ENCODE results near the genes C1orf226 and RGS4.

DNA sequence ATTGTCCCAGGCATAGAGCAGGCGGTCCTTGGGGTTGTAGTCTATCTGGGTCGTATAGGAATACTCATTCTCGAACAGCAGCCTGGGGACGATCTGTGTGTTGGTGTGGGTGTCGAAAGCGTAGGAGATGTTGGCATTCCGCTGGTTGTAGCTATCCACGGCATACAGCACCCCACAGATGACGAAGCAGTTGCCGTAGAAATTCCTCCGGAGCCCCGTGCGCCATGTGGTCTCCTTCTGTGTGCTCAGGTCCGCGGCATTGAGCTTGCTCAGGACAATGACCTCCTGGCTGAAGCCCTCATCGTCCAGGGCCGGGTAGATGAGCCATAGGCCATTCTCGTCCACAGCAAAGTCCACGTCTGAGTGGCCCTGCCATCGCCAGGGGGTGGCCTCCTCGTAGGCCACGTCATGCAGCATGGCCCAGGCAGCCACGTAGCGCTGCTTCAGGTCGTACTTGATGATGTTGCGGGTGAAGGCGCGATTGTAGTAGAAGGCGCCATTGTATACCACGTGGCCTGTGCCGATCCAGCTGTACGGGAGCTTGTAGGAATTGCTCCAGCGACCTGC is 39.9 kb downstream of the OLFML2B start:
- PRO-cap: no peak

DNA sequence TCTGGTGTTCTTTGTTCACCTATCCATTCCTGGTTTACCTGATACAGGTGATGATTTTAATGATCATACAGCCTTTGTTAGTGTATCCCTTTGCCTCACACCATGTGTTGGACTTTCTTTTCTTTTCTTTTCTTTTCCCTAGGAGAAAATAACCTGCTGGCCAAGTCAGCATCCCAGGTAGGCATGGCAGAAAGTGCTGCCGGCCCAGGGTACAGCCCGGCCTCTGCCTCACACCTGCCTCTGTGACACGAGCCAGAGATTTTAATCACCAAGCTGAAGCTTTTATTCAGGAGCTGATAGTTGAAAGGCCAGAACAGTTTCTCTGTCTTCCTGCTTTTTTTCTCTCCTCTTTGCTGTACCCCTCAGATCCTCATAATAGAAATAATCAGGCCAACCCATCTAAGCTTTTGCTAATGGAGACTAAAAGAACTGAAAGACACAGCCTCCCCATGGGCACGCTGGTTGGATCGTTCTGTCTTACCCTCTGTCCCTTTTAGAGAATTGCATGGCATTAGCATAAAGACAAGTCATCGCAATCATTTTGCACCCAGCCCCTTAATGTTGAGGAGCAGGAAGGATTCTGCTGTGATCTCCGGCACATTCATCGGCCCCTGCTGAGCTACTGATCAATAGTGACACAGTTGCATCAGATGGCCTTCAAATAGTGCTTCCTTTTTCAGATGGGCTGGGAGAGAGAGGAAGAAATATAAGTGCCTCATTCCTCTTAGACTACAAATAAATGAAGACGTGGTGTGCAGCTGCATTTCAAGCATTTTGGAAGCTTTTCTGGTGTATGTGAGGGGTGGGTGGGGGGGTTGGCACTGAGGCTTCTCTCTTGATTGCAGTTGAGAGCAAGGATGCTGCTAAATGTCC is 75.2 kb downstream of the NOS1AP start:
- PRO-cap: bidirectional peak, plus-strand start at position 539 of the sequence, minus-strand start at position 503 of the sequence; bidirectional peak, plus-strand start at position 672 of the sequence, minus-strand start at position 624 of the sequence

DNA sequence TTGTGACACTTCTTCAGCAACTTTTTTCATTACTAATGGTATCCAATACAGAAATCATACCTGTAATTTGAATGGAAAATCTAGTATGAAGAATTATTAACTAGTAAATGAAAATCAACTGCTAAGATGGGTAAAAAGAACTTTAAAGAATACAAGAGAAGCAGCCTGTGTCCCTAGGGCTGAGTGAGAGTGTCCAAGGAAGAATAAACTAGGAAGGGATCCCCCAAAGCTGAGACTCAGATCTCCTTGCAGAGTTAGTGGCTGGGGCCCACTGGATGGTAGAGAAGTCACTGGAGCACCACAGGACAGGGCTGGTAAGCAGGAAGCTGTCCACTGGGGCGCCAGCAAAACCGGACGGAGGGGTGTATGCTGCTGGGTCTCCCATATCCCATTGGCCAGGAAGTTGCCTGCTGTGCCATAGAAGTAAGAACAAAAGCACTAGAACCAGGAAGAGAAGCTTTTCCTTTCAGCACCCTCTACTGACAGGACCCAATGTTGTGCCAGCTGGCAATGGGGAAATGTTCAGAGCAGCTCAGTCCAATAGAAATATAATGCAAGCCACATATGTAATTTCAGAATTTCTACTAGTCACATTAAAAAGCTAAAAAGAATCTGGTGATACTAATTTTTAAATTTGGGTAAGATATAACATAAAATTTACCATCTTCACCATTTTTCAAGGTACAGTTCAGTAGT is 146.6 kb downstream of the SPATA46 start:
- PRO-cap: no peak

GRCh38 chr1:162363869-162364191 is 12.8 kb downstream of the SPATA46 start:
- PRO-cap: no peak

DNA sequence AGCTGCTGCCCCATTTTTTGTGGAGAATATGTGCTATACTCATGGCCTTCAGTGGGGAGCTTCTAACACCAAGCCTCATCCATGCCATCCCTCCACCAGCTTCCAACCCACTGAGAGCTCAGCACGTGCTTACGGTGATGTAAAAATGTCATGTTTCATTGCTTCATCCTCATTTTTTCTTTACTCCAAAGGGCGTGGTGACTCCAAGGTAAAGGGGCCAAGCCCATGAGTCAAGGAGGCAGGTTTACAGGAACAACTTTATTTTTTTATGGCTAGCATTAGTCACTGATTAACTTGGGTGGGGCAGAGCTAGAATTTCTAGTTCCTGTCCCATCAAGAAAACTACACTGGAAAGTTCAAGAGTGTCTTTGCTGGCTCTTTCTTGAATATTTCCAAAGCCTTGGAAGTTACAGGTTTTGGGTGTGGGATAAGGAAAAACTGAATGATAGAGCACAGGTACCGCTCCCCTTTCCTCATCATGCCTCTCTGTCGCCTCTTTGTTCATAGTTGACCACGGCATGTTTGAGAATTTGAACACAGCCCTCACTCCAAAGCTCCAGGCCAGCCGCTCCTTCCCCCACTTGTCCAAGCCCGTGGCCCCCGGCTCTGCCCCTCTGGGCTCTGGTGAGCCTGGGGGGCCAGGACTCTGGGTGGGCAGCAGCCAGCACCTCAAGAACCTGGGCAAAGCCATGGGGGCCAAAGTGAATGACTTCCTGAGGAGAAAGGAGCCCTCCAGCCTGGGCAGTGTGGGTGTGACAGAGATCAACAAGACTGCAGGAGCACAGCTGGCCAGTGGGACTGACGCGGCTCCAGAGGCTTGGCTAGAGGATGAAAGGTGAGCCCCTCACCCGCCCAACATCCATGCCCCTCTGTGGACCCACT is at the start of gene C1orf226:
TSS of gene C1orf226 (plus strand) at position 345 of the 882 bp plus-strand sequence.
- PRO-cap: no peak

- PRO-cap: no peak
Observed at GRCh38 chr1:162388540-162388977, 7.0 kb downstream of the C1orf226 start.

- PRO-cap: bidirectional peak, plus-strand start at chr1:162498245, minus-strand start at chr1:162498213
Observed at GRCh38 chr1:162497931-162498764, 530 bp downstream of the UHMK1 start.

DNA sequence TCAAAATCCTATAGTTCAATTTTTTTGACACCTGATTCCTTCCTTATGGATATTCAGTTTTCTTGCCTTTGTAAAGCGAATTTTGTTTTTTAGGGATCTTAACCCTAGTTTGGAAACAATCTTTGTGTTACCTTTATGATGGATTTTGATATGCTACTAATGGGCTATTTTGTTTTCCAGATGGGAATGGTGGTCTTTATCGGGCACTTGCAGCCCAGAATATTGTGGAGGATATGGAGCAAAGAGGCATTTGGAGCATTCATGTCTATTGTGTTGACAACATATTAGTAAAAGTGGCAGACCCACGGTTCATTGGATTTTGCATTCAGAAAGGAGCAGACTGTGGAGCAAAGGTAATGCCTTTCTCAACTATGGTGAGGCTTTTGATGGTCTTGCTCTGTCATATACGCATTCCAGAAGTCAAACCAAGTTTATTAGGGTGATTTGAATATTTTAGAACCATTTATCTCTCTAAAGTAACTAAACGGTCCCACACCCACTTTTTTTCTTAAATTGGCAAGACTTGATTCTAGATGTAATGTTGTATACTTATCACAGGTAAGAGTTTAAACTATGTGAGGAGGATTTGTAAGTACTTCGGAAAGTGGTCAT is 19.7 kb downstream of the UAP1 start:
- PRO-cap: no peak

DNA sequence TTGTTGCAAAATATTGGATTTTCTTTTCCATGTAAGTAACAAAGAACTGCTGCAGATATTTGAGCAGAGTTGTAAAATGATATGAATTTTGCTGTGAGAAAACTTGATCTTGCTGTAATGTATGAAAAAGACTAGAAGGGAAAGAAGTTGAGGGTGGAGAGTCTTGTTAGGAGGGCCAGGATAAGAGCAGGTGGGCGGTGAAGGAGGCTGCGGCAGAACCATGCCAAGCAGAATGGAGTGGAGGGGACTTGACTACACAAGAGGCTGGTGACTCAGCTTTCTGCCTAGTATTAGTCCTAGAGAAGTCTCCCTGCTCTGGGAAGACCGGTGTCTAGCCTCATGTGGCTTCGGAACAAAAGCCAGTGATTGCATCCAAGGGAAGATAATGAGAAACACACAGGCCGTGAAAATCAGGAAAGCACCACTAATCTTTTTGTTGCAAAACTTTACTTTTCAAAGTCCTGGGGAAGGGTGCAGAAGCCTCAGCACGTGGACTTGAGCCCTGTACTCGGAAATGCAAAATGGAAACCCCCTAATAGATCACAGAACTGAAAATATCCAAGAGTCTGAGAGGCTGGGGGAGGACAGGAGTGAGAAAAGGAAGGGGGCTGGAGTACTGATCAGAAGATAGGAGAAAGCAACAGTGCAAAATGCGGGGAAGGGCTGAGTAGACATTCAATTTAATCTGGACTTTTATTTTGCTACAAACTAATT is 31.3 kb downstream of the DDR2 start:
- PRO-cap: no peak

- PRO-cap: no peak
Observed at GRCh38 chr1:162771983-162772454, 18.5 kb upstream of the HSD17B7 start.

DNA sequence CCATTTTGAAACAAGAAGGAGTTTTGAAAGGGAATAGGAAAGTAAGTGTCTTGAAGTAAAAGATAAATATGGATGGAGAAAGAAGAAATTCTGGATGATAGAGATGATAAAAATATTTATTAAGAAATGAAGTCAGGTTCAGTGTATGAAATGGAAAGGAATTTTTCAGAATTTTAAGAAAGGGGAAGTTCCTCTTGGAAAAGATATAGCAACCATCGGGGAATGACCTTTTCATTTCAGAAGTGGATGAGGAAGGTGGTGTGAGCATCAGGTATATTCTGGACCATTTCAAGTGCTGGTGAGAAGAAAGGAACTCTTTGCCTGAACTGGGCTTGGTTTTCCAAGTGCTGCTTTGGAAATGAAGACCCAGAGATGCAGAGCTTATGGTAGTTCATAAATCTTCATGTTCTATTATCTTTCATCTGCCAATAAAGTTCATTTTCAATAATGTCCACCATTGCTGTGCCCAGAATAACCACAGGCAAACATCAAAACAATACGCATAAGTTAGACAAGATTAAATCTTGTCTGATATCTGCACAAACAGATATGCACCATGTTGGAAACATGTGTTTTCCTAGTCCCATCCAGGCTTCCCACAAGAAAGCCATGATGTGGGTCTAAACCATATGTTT is 6.8 kb upstream of the HSD17B7 start:
- PRO-cap: no peak

DNA sequence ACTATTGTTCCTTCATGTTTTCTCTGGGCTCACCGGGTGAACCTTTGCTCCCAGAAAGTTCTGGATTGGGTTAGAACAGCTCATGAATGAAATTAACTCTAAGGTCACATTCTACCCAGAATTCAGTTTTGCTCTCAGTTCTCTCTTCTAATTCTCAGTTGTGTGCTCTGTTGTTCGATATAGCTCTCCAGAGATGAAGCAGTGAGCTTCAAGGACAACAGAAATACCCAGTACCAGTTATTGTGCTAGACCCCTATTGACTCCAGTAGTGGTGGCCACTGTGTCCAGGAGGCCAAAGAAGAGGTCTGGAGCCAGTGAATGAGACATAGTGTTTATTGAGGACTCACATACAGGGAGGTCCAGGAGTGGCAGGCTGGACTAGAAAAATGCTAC is 26.8 kb downstream of the CCDC190 start:
- PRO-cap: no peak

- PRO-cap: bidirectional peak, plus-strand start at chr1:163069361, minus-strand start at chr1:163069246
Observed at GRCh38 chr1:163069109-163069580, at the start of gene RGS4. Gene RGS4 (plus strand): TSS chr1:163069361.

- PRO-cap: no peak
Observed at GRCh38 chr1:163166688-163167057, 36.0 kb downstream of the RGS5 start.

DNA sequence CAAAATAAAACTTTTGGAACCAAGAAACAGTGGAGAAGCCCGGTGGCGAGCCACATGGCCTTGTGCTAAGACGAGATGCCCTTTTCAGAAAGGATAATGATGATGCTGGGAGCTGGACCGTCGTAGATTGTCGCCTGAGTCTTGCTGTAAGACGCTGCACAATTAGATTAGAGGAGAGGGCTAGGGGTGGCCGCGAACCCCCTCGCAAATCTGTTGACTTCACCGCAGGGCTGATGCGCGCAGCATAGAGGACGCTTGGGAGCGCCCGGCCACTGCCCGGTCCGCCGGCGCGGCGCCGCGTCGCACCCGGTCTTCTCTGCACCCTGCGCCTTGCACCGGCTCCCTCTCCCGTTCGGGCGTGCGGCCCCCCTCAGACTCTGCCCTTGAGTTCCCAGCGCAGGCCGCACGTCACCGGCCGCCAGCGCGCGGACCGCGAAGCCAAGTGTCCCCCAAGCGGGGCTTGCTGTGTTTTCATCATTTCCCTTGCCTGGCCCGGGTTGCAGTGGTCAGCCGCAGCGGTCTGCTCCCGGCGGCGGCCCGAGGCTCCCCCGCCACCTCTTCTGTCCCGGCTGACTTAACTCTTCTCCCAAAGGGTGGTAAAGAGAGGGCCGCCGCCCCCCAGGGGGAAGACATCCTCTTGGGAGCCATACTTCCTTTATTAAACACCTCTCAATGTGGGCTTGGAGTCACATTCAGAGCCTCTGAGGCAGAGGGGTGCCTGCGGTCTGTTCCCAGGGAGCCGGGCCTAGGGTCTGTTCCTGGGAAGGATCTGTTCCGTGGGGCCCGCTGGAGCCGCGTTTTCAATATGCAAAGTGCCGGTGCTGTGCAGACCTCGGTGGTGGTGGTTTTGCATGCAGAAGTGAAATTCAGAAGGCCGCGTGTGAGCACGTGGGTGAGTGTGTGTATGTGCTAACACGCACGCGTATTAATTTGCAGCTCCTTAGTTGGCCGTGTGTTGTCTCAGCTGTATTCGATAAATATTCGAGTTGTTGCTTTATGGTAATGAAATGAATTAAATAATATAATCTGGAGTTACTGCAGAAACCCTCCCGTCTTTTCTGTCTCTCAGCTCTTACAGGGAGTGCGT is 17.5 kb downstream of the PBX1 start:
- PRO-cap: bidirectional peak, plus-strand start at position 245 of the sequence, minus-strand start at position 135 of the sequence; bidirectional peak, plus-strand start at position 373 of the sequence, minus-strand start at position 318 of the sequence; bidirectional peak, plus-strand start at position 478 of the sequence, minus-strand start at position 444 of the sequence; unidirectional peak, minus-strand start at position 807 of the sequence

- PRO-cap: no peak
Observed at GRCh38 chr1:164598218-164599233, 39.5 kb downstream of the PBX1 start.

- PRO-cap: no peak
Observed at GRCh38 chr1:164644576-164645738, 86.0 kb downstream of the PBX1 start.

DNA sequence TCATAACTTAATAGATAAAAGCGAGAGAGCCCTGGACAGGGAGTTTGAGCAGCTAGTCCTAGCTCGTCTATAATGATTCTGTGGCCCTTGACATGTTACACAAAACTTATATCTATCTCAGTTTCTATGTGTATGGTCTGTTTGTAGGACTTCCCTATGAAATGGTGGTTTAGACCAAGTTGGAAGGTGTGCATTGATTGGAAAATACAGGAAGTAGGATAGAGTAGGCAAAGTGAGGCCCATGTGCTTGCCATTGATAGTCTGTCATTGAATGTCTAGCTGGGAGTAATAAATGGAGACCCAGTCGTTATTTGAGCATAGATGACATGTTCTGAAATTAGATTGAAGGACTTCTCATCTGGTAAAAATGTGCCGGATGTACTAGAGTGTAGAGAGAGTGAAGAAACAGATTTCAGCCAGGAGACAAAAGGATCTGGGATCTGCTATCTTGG is 136.8 kb downstream of the PBX1 start:
- PRO-cap: no peak

DNA sequence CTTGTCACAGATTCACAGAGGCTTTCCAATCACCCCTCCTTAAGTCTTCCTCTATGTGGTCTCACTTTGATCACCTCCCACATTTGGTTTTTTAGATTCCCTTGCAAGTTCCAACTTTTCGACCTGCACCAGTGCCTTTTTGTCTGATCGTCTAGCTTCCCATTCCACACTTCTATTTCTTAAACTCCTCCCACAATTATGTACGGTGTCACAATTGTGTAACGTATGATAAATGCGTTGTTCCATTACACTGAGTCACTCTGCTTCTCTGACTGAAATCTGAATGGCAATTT is 320.2 kb downstream of the LMX1A start:
- PRO-cap: no peak

- PRO-cap: no peak
Observed at GRCh38 chr1:165424298-165424886, 20.5 kb downstream of the RXRG start.